Hematopoietic multipotent progenitor cell (in vitro differentiated cells): ENCODE data around the genes ZNF689 and FBRS.

- CAGE, long polyA plus RNA = no peak
Measured at GRCh38 chr16:29645542-29646204, 17.4 kb upstream of the SPN start.

GRCh38 chr16:29665282-29665430 is 2.1 kb downstream of the SPN start:
- CAGE, long polyA plus RNA = no peak

DNA sequence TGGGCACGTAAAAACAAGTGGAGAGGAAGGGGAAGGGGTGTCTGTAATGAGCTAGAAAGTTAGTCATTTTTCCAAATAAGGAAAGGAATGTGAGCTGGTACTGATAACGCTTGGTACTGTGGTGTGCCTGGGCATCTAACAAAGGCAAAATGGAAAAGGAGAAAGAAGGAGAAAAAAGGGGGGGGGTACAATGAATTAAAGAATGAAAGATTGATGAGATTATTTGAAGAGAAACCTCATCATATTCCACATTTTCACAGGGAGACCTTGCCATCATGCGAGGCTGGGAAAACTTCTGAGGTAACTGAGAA is 30.9 kb downstream of the QPRT start:
- CAGE, long polyA plus RNA = no peak

DNA sequence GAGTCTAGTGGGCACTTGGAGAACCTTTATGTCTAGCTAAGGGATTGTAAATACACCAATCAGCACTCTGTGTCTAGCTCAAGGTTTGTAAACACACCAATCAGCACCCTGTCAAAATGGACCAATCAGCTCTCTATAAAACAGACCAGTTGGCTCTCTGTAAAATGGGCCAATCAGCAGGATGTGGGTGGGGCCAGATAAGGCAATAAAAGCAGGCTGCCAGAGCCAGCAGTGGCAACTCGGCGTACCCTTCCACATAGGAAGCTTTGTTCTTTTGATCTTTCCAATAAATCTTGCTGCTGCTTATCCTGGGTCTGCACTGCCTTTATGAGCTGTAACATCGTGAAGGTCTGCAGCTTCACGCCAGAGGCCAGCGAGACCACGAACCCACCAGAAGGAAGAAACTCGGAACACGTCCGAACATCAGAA is 3.0 kb upstream of the C16orf54 start:
- CAGE, long polyA plus RNA = no peak

DNA sequence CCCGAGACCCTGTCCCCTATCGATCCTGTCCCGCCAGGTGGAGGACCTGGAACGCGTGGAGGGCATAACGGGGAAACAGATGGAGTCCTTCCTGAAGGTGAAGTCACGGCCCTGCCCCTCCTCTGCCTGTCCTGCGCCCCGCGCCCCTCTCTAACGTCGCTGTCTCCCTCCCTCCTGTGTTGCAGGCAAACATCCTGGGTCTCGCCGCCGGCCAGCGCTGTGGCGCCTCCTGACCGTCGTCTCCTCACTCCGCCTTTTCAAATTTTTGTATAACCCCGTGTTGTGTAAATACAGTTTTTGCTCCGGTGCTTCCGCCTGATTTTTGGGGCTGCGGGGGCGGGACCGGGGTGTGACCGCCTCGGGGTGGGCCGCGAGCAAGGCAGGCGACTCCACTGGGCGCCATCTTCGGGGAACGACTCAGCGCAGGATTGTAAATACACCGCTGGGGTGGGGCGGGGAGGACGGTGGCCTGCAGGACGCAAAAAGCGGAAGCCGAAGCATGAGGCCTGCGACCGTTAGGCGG is 1.2 kb upstream of the MAZ start:
- CAGE, long polyA plus RNA = start-site peak on the minus strand centred at position 472 of the sequence, 116 bp wide, 13 reads

- CAGE, long polyA plus RNA = no peak
Measured at GRCh38 chr16:29808189-29808469, 1.8 kb downstream of the MAZ start.

DNA sequence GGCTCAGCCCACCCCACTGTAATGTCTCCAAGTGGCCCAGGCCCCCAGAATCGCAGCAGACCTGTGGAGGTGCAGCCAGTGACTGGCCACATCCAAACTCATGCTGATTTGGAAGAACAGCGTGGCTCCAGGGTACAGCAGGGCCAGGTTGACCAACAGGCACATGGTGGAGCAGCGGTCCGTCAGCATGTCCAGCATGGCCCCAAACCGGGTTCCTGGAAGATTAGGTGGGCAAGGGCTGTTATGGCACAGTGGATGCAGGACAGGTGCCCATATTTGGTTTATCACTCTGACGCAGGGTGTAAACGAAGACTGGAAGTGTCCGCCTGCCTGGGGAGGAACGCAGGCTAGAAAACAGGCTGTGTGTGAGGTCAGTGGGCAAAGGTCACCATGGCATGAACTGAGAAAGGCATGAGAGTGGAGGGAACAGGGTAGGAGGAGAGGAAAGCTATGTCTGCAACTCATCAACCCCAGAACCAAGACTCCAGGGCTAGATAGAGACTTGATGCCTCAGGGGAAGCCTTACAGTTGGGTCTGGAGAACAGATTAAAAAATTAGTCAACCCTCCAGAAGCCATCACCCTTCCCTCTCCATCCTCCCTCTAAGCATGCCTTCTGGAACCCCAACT is 1.9 kb downstream of the CDIPT start:
- CAGE, long polyA plus RNA = no peak

- CAGE, long polyA plus RNA = no peak
Measured at GRCh38 chr16:29877245-29878131, 14.5 kb upstream of the CDIPT start.

DNA sequence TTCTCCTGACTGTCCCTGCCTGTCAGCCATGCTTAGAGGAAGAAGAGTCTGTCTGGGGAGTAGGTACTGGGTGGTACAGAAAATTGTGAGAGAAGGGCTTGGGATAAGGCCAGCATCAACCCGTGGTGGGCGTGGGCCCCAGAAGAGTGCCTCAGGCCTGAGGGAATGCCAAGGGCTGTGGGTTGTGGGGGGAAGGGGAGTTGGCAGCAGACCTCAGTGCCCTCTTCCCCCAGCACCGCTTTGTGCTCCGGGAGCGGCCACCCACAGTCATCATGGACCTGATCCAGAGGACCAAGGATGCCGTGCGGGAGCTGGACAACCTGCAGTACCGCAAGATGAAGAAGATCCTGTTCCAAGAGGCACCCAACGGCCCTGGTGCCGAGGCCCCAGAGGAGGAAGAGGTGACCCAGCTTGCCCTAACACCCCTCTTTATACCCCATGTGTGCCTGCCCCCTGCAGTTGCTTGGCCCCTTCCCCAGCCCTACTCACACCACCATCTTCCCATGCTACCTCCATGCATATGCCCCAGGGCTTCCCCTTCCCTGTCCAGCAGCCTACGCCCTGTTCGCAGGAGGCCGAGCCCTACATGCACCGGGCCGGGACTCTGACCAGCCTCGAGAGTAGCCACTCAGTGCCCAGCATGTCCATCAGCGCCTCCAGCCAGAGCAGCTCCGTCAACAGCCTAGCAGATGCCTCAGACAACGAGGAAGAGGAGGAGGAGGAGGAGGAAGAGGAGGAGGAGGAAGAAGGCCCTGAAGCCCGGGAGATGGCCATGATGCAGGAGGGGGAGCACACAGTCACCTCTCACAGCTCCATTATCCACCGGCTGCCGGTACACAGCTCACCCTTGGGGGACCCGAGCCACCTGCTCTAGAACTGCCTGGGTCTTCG is 9.1 kb downstream of the TAOK2 start:
- CAGE, long polyA plus RNA = no peak

DNA sequence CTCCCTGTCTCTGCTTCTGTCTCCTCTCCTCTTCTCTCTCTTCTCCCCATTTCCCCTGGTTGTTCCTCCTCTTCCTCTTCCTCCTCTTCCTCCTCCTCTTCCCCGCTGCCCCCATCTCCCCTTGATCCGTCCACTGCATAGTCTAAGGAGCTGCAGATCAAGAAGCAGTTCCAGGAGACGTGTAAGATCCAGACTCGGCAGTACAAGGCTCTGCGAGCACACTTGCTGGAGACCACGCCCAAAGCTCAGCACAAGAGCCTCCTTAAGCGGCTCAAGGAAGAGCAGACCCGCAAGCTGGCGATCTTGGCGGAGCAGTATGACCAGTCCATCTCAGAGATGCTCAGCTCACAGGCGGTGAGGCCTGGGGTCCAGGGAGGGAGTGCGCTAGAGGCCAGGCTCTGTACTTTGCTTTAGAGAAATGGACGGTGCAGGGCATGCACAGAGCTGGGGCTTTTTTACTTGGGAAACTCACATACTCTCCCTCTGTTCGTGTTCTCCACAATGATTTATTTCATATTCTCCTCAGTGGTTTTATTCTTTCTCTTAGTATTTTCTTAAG is 5.9 kb downstream of the HIRIP3 start:
- CAGE, long polyA plus RNA = no peak

DNA sequence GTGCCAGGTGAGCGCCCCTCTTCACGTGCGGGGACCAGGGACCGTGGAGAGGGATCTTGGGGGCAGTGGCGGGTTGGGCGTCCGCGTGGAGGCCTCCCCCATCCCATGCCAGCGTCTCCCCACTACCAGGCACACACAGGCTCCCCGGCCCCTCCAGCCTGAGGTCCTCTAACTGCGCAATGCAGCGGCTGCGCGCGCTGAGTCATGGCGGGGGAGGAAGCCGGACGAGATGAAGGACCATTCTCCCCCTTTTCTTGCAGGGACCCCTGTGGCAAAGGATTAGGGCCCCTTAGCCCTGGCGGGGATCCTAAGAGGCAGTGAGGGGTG is 324 bp downstream of the ALDOA start:
- CAGE, long polyA plus RNA = no peak

DNA sequence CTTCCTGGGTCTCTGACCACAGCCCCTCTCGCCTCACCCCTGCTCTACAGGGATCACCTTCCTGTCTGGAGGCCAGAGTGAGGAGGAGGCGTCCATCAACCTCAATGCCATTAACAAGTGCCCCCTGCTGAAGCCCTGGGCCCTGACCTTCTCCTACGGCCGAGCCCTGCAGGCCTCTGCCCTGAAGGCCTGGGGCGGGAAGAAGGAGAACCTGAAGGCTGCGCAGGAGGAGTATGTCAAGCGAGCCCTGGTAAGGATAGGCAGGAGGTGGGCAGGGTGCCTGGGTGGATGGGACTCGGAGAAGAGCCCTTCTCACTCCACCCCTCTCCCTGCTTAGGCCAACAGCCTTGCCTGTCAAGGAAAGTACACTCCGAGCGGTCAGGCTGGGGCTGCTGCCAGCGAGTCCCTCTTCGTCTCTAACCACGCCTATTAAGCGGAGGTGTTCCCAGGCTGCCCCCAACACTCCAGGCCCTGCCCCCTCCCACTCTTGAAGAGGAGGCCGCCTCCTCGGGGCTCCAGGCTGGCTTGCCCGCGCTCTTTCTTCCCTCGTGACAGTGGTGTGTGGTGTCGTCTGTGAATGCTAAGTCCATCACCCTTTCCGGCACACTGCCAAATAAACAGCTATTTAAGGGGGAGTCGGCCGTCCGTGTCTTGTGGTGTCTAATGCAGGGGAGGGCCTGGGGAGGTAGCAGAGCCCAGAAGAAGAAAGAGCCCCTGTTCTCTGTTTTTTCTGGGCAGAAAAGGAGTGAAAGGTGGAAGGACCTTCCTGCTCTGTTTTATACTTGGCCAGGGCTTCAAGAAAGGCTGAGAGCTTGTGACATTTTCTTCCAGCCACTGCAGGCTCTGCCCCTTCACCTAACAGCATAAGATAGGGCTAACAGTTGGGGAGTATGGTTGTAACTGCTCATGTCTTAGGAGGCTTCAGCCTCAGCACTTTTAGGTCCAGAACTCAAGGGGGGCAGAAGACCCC is 4.5 kb downstream of the ALDOA start:
- CAGE, long polyA plus RNA = no peak

DNA sequence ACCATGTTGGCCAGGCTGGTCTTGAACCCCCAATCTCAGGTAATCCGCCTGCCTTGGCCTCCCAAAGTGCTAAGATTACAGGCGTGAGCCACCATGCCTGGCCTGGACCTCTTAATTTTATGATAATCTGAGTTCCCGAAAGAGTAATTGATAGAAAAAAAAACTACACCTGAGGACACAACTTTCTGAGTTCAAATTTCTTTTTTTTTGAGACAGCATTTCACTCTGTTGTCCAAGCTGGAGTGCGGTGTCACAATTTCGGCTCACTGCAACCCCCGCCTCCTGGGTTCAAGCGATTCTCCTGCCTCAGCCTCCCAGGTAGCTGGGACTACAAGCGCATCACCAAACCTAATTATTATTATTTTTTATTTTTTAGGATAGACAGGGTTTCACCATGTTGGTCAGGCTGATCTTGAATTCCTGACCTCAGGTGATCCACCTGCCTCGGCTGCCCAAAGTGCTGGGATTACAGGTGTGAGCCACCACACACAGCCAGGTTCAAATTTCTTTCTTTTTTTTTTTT is 2.7 kb upstream of the PPP4C start:
- CAGE, long polyA plus RNA = no peak

GRCh38 chr16:30115146-30115762 is 1.9 kb upstream of the GDPD3 start:
- CAGE, long polyA plus RNA = no peak

- CAGE, long polyA plus RNA = no peak
Measured at GRCh38 chr16:30429523-30429885, 326 bp downstream of the DCTPP1 start.

- CAGE, long polyA plus RNA = no peak
Measured at GRCh38 chr16:30446336-30446732, 660 bp upstream of the SEPHS2 start.

- CAGE, long polyA plus RNA = no peak
Measured at GRCh38 chr16:30555918-30556638, 2.1 kb downstream of the ZNF764 start.

- CAGE, long polyA plus RNA = no peak
Measured at GRCh38 chr16:30610024-30610427, at the start of gene ZNF689. ZNF689 (minus strand) TSS chr16:30610389.

GRCh38 chr16:30649599-30650073 is 1.1 kb upstream of the PRR14 start:
- CAGE, long polyA plus RNA = no peak

- CAGE, long polyA plus RNA = no peak
Measured at GRCh38 chr16:30658331-30658552, at the start of gene FBRS. FBRS (plus strand) TSS chr16:30658431.